B cell (primary cell): Measurements from ENCODE around the genes DNAJC5, C20orf204, LKAAEAR1 and NPBWR2.

DNA sequence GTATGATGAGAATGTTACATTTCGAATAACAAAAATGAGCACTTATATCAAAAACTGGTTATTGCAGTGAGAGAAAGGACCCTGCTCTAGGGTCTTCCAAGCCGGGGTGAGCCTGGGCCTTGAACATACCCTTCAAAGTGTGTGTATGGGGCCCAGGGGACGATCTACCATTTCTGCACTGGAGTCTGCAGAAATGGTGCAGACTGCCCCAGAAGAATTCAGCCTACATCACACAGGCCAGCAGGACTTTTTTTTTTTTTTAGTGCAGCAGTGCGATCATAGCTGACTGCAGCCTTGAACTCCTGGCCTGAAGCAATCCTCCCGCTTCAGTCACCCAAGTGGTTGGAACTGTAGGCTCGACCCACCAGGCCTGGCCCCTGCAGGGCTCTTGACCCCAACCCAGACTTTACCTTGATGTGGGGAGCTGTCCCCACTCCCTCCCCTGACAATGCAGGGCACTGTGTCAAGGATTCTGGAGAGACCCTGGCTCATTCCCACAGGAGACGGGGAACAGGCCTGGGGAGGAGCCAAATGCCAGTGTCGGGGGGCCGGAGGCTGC lies 3.9 kb upstream of the ABHD16B start:
- PRO-cap = no peak
- CAGE, long polyA plus RNA = no peak

- PRO-cap = bidirectional peak, plus-strand start at chr20:63895147, minus-strand start at chr20:63894901
- CAGE, long polyA plus RNA = no peak
These were observed at the start of gene DNAJC5 for GRCh38 chr20:63894827-63895714. Gene DNAJC5, plus strand, starts transcription at chr20:63895126.

- PRO-cap = bidirectional peak, plus-strand start at chr20:63896402, minus-strand start at chr20:63896136
- CAGE, long polyA plus RNA = no peak
These were observed 842 bp downstream of the DNAJC5 start for GRCh38 chr20:63895742-63896194.

- PRO-cap = no peak
- CAGE, long polyA plus RNA = no peak
These were observed 6.4 kb downstream of the DNAJC5 start for GRCh38 chr20:63901226-63901748.

DNA sequence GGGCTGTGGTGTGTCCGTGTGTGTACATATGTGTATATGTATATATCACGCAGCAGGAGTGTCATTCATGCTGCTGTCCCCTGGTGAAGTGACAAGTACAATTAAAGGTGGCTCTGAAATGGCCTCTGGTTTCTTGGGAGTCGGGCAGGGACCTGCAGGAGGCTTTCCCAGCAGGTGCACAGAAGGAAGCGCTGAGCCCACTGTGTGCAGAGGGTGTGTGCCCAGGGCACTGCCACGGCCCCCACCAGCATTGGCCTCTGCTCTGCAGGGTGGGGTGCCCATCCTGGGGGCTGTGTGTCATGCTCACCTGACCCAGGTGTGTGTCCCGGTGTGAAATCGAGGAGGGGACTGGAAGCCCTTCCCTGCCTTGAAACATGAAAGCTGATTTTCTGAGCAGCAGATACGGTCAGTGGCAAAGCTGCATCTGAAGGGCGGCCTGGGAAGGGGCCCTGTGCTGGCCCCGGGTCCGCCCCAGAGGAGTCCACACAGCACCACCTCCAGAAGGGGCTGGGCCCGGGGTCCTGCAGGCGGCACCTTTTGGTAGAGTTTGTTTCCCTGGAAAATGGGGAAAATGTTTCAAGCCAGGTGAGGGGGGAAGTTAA lies 20.9 kb downstream of the UCKL1 start:
- PRO-cap = no peak
- CAGE, long polyA plus RNA = no peak

GRCh38 chr20:63956553-63957646 lies 684 bp upstream of the UCKL1 start:
- PRO-cap = bidirectional peak, plus-strand start at chr20:63957300, minus-strand start at chr20:63957188
- CAGE, long polyA plus RNA = no peak

DNA sequence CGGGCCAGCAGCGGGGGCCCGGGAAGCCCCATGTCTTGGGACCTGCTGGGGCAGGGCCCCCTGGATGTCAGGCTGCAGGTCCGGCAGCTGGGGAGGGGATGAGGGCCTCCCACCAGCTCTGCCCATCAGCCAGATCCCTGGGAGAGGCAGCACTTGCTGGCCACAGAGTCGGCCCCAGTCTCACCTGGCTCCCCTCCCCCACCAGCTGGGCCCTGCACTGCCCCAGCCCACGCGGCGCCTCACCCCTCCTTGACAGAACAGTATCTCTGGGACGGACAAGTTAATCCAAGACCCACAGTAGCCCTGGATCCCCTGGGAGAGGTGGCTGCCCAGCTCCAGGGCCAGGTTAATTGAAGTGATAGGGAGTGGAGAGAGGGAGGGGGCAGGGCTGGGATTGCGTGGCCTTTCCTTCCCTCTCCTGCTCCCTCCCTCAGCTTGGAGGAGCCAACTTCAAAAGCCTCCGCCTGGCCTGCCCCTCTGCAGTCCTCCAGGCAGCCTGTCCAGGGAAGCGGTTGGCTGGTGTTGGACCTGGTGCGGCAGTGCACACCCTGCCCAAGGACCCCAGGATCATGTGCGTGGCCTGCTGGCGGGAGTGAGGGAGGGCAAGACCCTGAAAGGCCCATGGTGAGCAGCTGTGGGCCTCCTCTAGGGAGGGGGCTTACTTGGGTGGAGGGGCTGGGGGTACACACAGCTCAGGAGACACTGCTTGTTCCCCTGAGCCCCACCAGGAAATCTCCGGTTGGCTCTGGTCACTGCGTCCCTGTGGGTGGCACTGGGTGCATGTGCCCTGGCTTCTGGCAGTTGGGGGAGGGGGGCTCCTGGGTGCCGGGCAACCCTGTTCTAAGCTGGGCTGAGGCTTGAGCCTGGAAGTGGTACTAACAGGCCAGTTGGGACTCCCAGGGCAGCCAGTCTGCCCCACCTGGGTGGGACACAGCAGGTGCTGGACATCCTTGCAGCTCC lies at the start of gene C20orf204:
Gene C20orf204 (plus strand): TSS at position 480 of the 960 bp plus-strand sequence.
- PRO-cap = no peak
- CAGE, long polyA plus RNA = no peak

DNA sequence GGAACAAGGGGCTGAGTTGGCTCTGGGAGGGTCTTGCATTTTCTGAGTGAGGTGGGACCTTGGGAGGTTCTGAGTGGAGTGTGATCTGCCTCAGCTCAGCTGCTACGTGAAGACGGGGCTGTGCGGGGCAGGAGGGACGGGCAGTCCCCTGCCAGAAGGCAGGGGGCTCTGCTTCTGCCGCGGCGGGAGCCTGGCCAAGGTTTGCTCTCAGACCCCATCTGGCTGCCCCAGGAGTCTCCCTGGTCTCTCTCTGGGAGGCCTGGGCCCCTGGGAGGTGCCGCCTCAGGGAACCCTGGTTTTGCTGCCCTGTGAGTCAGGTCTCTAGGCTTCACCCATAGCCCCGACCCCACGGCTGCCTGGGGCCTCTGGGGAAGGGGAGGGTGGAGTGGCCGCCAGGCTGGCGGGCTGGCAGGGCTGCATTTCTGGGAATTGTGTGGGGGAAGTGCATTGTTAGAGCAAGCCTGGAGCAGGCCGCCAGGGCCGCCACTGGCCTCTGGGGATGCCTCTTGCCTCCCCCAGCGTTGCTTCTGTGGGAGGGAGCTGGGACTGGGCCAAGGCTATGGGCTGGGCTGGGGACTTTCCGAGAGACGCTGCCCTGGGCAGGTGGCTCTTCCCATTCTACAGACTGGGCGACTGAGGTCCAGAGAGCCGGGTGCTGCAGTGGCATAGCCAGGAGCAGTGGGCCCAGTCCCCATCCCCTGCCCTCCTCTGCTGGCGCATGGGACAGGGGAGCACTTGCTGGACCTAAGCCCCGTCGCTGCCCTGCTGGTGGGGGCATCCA lies 6.4 kb upstream of the SOX18 start:
- PRO-cap = no peak
- CAGE, long polyA plus RNA = no peak

GRCh38 chr20:64071847-64072356 lies 7.4 kb downstream of the RGS19 start:
- PRO-cap = no peak
- CAGE, long polyA plus RNA = no peak

DNA sequence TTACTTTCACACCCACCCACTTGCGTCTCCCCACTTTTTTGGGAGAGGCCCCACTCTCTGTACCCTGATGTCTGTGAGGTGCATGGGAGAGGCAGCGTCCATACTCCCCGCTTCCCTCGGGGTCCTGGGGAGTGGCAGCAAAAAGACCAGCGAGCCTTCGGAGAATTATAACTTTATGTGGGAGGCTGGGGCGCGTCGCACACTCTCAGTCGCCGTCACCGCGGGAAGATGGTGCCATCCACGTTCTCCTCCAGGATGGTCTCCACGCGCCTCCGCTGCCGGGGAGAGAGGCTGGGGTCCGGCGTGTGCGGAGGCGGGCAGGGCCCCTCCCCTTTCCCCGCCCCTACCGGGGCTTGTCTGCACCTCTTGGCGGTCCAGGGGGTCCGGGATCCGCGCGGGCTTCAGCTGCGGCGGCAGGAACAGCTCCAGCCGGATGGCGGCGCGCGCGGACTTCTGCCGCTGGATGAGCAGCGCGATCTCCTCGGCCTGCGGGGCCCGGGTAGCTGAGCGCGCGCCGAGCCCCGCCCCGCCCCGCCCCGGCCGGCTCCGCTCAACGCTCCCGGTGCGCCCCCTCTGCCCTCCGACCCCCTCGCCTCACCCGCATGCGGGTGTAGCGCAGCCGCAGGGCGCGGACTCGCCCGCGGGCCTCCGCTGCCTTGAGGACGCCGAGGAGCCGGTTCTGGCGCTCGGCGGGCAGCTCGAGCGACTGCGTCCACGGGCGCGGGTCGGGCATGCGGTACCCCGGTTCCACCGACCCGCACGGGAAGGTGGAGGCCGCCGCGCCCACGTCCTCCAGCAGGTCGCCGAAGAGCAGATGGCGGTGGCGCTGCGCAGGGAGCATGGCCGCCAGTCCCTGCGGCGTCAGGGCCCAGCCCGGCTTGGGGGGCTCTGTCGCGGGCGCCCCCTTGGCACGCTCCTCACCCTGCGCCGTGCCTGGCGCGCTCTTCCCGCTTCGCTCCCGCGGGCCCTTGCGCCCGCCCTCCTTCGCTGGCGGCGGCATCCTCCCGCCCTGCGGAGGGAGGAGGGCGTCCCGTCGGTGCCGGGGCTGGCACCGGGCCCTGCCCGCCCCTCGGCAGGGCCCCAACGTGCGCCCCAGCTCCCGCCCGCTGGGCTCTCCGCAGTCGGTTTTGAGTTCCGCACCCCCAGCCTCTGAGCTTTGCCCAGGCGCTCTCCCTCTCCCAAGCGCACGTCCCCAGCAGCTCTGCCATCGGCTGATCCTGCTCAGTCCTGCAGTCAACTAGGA lies at the start of gene LKAAEAR1:
Gene LKAAEAR1 (minus strand): TSS at position 1,179 of the 1,243 bp plus-strand sequence.
- PRO-cap = no peak
- CAGE, long polyA plus RNA = no peak

GRCh38 chr20:64107410-64107761 lies at the start of gene NPBWR2:
Gene NPBWR2, minus strand, starts transcription at chr20:64107565.
- PRO-cap = unidirectional peak, minus-strand start at chr20:64107533
- CAGE, long polyA plus RNA = no peak

DNA sequence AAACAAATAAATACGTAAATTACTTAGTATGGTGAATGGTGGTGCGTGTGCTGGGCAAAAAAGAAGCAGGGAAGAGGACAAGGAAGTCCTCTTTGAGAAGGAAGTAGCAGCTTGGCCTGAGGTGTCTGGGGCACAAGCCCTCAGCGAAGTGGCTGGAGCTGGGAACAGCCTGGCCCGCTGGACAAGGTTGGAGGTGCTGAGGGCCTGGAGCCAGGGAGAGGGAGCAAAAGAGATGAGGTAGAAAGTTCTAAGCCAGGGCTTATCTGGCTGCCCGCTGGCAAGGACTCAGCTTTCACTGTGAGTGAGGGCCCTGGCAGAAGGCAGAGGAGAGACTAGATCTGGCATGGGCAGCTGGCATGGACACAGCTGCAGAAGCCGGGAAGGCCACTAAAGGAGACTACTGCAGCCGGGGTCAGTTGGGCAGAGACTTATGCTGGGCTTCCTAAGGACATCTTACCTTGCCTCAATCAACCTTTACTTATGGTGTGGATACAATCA lies 21.8 kb upstream of the PCMTD2 start:
- PRO-cap = no peak
- CAGE, long polyA plus RNA = no peak

GRCh38 chr20:64236369-64237023 lies 19.1 kb upstream of the PCMTD2 start:
- PRO-cap = no peak
- CAGE, long polyA plus RNA = no peak

GRCh38 chr20:64238132-64238864 lies 17.2 kb upstream of the PCMTD2 start:
- PRO-cap = no peak
- CAGE, long polyA plus RNA = no peak

- PRO-cap = no peak
- CAGE, long polyA plus RNA = no peak
These were observed 3.3 kb downstream of the PCMTD2 start for GRCh38 chr20:64258727-64259366.

DNA sequence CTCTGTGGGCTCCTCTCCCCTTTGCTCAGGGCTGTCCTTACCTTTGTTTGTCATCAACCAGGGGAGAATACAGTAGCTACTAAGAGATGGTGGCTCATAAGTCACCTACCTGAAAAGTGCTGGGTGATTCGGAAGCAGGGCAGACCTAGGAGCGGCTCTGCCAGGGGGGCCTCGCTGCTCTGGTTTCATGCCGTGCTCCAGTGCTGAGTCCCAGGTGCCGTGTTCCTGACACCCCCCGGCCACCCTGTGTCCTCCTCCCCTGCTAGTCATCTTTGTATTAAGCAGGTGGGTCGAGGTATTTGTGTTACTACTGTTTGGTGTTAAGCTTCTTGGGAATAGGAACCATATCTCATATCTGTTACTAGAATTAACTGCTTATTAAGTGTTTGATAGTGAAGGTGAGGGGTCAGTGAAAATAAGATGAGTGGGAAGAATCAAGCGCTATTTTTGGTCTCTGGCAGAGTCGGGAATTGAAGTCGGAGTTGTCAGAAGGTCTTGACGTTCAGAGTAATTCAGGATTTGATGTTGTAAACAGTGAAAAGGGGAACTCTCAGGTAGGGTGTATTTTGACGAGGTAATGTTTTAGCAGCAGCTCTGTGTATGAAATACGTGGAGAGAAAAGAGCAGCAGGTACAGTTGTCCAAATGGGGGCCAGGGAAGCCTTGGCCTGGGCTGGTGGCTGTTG lies 7.3 kb downstream of the PCMTD2 start:
- PRO-cap = no peak
- CAGE, long polyA plus RNA = no peak